Left cardiac atrium (tissue), 1 donor: ENCODE results near the gene RTP4.

DNA sequence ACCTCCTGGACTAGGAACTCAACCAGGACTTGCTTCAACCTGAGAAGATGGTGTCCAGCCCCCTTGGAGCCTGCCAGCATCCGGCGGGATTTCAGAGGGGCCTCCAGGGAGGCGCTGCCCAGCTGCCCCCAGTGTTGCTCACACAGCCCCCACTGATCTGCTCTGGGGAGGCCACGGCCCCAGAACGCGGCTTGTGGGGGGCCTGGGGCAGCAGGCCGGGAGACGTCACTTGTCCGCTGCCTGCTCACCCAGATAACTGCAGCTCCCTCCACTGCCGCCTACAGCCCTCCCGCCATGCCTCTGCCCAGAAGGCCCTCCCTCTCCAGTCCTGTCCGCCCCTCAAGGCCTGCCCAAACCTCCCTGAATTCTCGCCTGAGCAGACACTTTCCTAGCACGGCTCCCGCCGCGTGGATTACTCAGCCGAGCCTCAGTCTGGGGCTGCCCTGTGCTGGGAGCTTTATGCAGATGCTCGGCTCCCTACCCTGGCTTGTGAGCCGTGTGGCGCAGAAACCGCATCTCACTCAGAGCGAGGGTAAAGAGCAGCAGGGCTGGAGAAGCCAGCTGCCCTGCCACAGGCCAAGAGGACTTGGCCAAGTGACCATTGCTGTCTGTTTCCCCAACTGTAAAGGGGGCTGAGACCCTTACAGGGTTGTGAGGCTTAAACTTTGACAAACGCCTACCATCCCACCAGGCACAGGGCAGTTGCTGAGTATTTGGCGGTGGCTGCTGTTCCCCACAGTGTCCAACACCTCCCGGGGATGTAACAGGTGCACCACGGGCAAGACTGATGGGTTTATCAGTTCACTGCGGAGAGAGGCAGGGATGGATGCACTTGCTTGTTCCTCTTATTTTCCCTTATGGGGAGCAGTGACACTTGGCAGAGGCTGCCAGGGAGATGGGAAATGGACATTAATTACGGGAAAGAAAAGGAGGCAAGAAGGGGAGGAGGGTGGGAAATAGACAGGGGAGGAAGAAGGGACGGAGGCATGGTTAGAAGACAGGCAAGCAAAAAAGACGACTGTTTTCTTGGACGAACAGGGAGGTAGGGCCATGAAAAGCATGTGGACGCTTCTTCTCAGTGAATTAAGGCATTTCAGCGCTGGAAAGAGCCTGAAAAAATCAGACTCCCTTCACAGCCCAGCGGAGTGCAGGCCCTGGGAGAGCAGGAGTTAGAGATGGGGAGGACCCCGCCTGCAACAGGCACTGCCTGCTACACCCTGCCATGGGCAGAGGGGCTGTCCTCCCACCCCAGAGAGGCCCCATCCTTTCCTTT is 16.8 kb upstream of the ADIPOQ start:
- PRO-cap: no peak

DNA sequence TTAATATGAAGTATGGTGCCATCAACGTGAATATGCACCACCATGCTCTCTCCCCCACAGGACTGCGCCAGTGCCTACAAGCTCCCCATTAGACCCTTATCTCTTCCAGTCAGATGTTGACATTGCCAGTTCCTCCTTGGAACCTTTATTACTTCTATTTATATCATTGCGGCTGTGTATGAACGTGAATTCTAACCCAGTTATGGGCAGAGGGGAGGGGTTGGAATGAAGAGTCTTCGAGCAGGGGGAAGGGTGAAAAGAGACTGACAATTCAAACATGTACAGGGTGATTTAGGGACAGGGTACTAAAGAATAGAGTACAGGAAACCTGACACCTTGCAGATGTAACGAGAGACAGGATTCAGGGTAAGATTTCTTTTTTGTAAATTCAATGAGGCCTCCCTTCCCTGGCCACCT is 41.8 kb upstream of the ST6GAL1 start:
- PRO-cap: no peak

DNA sequence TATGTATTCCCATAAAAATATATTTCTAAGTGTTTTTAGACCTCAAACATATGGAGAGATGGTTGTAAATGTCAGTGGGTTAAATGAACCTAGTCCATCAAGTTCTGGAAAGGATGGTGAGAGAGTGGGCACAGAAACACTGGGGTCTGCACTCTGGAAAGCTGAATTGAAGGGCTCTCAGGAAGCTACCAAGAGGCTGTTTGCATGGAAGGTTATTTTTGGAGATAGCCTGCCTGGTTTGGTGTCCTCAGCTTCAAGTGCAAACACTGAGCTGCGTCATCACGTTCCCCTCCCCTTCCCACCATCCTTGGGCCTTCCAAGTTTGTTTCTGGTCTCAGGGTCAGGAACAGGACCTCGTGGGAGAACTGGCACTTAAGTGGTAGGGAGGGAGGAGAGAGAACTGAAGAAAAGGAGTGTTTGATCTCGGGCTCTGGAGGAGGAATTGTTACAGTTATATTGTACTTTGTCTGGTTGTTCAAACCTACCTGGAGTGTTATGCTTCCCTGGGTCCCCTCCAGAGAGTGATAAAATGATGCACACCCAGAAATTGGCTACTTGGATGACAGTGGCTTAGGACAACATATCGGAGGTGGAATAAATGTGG is 10.6 kb downstream of the ST6GAL1 start:
- PRO-cap: no peak

DNA sequence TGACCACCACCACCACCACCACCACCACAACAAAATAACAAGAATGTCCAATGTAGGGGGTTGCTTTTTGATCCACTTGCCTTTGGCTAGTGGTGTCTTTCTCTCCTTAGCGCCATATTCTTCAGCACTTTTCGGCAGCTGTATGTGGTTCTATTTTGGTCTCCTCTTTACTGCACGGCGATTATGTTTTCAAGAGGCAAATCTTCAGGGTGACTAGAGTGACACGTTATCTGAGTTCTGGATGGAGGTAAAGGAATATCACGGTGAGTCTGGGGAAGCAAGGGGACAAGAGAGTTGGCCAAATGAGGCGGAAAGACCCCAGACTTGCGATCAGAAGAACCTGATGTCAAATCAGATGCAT is 56.1 kb downstream of the ST6GAL1 start:
- PRO-cap: no peak

- PRO-cap: no peak
Observed at GRCh38 chr3:186991612-186992408, 61.5 kb downstream of the ST6GAL1 start.

DNA sequence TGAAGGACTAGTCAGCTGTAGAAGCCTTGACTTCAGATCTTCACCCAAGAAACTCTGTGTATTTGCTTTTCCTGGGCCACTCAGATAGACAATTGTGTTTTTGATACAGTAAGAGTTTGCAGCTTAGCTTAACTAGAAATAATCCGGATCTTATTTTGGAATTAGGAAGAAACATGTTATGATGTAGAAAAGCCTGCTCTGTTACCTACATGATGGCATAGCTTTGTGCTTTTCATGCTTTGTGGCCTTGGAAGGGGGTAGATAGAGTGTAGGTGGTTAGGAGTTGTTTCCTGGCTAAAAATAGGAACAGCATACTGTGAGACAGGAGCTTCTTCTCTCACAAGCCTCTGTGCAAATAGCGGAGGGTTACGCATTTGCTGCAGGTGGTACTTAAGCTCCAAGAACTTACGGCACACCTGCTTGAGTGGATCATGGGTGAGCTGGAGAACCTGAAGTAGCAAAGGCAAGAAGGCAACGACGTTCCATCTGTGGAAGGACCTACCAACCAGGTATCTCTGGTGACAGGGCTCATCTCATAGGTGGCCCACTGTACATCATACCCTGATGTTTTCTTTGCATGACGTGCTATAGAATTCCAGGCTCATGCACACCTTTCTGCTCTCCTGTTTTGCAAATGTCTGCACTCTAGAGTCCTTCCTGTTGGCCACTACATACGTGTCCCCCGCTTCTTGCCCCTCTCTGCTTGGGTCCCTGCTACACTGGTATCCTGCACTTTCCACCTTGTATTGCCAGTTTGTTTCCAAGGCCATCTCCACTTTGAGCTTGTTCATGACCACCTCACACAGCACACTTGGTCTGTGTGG is 66.1 kb downstream of the ST6GAL1 start:
- PRO-cap: no peak

- PRO-cap: no peak
Observed at GRCh38 chr3:187019508-187020098, 89.3 kb downstream of the ST6GAL1 start.

DNA sequence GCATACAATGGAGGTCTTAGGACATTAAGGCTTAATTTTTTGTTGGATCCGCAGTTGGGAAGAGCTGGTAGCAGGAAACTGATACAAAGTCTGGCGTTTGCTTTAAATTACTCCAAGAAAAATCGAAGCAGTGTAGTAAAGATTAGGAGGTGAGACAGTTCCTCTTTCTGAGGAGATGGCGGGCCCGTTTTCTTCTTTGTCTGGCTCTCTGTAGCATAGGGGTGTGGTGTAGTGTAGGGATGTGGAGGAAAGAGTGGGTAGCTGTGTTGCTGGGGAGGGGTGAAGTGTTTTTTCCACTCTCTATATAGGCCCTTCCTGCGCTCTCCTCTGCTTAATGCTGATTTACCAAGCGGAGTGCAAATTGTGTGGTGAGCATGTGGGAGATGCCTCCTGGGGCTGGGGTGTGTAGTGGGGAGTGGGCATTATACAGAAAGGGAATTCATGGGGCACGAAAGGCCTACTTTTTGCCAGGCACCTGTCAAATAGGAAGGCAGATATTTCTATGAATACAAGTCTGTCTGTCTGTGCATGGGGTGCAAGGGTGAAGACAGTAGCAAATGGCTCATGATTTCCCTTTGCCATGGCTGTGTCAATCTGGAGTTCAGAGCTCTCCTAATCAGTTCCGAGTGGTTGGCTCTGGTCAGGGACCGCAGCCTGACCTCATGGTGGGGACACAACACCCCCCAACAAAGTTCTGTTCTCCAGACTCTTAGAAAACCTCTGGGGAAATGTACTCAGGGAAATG is 95.0 kb downstream of the ST6GAL1 start:
- PRO-cap: no peak

DNA sequence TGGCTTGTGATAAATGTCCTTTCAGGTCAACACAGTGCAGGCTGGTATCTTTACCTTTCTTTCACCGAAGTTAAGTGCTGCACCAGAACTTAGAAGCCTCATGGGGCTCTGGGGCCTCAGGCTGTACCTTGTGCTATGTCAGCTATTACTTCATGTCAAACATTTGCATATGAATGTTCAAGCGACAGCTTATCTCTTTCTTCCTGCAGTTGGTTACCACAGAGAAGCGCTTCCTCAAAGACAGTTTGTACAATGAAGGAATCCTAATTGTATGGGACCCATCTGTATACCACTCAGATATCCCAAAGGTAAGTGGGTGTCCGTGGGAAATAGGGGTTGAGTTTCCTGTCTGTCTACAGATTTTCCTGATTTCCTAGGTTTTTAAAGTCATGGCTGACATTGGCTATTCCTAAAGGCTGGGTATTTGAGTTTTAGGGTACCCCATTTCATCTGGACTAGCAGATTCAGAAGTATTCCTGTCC is 66.6 kb downstream of the RPL39L start:
- PRO-cap: no peak

DNA sequence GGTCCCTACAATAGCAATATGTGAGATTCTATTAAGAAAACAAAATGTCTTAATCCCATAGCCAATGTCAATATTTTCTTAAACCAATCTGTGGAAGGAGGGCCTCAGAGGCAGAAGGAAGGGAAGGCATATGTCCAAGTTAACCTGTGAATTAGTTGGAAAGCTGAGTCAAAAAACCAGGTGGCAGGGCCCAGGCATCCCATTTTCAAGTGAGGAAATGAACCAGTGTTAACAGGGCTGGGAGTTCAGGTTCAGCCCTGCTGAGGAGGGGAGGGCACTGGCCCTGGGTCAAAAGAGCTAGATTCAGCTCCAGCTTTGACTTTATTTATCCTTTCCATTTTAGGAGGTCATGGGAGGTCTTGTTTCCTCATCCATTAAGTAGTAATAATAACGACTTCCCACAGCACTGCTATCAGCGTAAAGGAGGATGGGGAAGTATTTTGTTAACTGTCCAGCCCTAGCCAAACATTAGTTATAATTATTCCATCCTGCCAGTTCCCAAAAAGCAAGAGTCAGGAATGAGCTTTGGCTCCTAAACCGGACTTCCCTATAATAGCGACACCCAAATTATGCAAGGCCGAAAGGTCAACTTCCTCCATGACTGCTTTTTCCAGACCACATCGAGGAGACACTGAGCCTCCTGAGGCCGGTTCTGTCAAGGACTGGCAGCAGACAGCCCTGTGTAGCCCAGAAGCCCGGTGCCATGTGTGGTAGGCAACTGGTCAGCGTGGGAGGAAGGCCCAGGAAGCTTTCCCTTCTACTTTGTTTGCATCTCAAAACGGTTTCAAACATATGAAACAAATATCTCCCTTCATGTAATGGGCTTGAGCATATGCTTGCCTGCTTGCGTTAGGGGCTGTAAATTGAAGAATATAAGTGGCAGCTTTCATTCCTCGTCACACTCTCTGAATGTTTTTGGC is 3.1 kb downstream of the MASP1 start:
- PRO-cap: no peak

DNA sequence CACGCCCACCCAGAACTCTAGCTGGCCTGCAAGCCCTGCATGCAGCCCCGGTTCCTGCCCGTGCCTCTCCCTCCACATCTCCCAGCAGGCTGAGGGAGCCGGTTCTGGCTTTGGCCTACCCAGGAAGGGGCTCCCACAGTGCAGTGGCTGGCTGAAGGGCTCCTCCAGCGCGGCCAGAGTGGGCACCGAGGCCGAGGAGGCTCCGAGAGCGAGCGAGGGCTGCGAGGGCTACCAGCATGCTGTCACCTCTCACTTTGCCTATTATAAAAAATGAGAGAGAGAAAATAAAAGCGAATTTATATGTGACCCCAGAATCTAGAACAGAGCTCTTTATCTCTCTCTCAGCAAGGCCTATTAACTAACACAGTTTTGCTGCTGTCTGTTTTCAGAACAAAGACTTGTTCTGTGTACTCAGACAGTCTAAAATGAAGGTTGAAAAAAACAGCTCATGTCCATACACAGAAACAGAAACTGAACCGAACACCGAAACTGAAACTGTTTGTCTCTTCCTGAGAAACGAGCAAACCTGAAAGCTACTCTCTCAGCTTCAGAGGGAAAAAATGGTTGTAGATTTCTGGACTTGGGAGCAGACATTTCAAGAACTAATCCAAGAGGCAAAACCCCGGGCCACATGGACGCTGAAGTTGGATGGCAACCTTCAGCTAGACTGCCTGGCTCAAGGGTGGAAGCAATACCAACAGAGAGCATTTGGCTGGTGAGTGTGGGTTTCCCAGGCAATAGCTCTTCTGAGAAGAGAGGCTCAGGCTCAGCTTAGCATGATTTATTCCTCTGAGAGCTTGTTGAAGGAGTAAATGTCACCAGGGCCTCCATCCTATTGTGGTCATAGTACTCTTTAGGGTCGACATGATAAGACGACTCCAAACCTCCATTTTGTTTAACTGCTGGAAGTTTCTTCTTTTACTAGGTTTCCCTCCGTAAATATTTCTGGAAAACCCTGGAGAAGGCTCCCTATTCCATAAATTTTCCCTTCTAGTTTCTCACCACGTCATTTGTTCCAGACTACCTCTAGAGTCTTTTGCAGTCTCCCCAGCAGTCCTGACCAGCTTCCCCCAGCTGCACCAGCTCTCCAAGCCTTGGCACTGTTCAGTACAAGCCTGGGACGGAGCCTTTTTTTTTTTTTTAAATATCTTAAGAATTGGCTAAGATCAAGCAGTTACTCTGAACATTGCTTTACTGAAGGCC is at the start of gene RTP4:
TSS of gene RTP4 (plus strand) at position 504 of the 1,203 bp plus-strand sequence.
- PRO-cap: unidirectional peak, minus-strand start at position 748 of the sequence

GRCh38 chr3:187412397-187412969 is 44.3 kb downstream of the RTP4 start:
- PRO-cap: no peak

DNA sequence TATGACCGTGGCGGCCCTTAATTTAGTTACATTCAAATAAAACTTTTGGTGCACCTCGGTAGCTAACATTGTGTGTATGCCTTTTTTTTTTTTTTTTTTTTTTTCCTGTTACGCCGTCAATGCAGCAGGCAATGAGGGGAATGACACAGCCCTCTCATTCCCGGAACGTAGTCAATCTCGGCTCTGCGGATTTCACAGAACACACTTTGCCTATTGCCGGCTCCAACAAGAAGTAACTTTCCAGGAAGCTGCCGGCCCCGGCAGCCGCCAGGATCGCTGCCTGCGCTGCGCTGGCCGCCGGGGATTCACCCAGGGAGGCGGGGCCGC is 7.6 kb downstream of the BCL6 start:
- PRO-cap: bidirectional peak, plus-strand start at position 243 of the sequence, minus-strand start at position 227 of the sequence; bidirectional peak, plus-strand start outside the sequence, minus-strand start at position 307 of the sequence

DNA sequence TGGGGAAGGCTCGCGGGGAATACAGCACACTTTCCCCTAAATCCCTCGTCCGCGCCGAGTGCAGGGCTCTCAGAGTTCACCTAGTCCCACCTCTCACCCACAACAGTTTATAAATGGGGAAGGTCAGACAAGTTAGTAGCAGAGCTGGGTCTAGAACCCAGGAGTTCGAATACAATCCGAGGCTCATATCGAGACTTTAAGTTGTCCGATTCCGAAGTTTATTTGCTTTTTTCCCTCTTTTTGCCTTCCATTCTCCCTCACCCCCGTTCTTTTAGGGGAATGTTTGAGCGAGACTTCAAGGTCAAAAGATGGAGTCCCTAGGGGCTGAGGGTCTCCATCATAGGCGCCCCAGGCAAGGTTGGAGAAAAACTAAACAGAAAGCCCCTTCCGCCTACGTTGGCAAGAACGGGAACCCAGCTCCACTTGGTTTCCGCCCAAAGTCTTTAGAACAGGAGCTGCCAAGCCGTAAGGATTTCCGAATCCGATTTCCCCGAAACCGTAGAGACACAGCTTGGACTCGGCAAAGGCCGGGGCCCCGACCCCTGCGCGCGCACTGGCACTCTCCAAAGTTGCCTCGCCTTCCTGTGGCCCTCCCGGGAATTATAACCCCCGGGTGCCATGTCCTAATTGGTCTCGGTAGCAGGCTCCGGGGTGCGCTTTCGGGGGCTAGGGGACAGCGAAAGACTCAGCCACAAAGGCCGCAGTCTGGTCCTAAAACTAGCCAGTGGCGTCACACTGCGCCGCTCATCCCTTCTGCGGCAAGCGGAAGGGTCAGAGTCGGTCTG is 7.1 kb downstream of the BCL6 start:
- PRO-cap: bidirectional peak, plus-strand start at position 39 of the sequence, minus-strand start outside the sequence; bidirectional peak, plus-strand start at position 501 of the sequence, minus-strand start at position 439 of the sequence

DNA sequence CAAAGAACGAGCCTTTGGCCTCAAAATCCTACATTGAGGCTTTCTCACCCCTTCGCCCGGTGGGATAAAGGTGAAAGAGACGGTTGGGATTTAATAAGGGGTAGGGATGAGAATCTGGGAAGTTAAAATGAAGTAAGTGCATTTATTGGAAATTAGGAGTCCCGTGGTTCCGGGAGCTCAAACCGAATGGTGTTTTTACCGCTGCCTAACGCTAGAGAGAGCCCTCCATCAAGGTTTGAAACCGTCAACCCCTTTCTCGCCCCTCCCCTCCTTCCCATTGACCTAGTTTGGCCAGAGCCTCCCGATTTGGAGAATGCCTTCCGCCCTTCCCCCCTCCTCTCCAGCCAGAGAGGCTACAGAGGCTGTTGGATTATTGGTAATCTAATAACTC is 6.5 kb downstream of the BCL6 start:
- PRO-cap: no peak

DNA sequence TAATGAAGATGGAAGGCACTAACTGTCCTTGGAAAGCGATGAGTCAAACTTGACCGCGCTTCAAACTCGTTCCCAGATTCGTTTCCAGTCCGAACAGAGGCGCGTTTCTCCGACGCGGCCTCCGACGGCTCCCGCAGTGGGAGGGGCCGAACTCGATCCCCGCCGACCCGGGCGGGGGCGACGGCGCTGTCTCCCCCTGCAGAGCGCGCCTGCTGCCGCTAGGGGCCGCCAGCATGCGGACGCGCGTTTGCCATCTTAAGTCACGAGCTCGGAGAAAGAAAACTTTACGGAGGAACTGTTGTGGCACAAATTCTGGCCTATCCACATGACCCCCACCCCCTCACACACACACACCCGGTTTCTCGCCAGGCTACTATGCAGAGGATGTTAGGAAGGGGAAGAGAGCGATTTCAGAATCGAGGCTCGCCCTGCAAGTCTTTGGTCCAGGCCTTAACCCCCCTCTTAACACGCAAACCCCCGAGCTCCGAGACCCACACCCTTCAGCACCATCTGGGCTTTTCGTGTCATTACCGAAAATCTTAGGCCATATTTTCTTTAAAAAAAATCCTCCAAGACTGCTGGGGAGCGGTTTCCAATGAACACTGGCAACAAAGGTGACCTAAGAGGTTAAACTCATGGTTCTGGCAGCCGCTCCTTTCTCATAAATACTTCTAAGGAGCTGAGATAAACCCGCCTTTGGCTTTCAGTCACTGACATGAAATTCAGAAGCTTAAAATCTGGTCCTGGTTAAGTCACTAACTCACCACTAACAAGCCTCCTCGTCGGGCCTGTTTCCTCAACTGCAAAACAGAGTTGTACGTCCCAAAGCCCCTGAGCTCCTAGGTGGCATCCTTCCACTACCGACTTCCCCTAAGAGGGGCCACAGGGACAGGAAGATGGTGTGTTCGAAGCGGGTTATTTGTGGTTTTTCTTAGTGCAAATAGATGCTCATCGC is 5.1 kb downstream of the BCL6 start:
- PRO-cap: bidirectional peak, plus-strand start at position 75 of the sequence, minus-strand start outside the sequence; bidirectional peak, plus-strand start at position 380 of the sequence, minus-strand start at position 138 of the sequence

- PRO-cap: no peak
Observed at GRCh38 chr3:187773594-187774750, 28.7 kb upstream of the BCL6 start.

- PRO-cap: no peak
Observed at GRCh38 chr3:187958376-187958912, 195.5 kb upstream of the LPP start.

DNA sequence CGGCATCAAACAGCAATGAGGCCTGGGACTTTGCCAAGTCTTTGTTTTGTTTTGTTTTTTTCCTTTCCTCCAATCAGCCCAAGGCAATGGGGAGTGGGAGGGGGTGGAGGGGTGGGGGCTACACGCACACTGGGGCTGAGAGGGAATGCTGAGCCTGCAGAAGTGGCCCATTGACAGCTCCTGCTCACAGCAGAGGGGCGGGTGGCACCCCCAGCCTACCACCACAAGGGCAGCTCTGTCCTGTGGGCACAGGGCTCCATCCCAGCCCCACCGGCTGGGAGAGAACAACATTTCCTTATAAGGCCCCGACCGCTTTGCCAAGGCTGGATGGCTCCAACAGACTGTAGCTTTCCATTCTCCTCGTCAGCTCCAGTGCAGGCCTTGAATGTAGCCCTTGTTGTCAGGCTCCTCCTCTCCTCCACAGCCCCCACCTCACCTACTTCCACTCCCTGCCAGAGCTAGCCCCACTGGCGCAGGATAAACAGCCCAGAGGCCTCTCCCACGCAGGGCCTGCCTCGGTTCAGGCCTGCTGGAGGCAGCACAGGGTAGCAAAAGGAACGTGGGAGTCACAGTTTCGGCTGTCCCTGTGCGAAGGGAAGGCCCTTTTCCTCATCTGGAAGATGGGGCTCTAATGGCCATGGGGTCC is 101.8 kb upstream of the LPP start:
- PRO-cap: bidirectional peak, plus-strand start at position 548 of the sequence, minus-strand start at position 269 of the sequence

DNA sequence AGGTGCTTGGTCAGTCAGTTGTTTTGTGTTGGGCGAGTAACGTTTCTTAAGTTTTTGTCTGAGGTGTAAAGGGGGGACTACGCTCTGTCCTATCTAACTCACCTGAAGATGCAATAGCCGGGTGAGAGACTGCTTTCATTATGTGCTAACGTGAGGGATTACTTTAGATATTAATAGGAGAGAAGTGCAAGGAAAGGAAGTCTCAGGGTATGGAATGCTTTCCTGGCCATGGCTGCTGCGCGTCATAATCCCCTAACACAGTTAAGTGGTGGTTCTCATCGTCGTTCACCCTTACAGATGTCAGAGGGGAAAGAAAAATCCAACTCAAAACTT is 1.4 kb upstream of the LPP start:
- PRO-cap: no peak